ENCODE measurements around a stretch of chr12.

- PRO-cap = no peak
- RAMPAGE, long total RNA = no peak
Observed at GRCh38 chr12:1788000-1788406, 32.4 kb upstream of the LRTM2 start.

DNA sequence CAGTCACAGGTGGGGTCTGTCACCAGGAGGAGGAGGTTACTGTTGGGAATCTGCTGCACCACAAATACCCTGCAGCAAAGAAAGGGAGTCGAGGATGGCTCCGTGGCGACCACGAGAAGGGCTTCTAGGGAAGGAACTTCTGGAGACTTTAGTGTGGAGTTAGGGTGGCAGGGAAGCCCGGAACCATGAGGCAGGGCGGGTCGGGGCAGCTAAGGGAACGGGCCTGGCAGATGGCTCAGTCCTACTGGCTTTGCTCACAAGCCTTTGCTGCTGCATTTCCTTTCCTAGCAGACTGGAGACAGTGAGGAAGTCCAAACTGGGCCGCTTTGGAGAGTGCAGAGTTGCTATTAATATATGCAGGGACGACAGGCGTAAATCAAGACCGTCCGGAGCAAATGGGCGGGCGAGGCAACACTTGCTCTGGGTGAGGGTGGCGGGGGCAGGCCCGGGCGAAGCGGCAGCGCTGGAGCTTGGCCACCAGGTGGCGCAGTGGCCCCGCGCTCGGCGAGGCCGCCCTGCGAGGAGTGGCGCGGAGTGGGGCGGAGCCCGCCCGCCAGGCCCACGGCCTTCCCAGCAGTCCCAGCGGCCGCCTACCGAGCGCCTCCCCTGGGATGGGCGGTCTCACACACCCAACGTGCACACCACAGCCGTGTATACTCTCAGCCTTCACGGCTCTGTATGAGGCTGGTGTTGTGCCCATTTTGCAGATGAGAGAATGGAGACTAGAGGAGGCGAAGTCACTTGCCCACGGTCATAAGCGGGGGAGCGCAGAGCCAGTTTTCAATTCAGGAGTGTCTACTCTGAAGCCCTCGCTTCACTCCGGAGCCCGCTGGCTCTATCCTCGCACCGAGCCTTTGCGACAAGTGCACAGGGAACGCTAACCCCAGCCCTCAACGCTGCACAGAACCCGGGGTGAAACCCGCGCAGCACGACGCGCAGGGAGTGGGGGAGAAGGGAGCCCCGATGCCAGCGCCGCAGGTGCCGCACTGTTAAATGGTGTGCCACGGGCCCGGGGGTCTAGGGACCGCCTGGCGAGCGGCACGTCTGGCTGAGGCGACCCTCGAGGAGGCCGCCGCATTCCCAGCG is 24.3 kb upstream of the LRTM2 start:
- PRO-cap = no peak
- RAMPAGE, long total RNA = no peak

DNA sequence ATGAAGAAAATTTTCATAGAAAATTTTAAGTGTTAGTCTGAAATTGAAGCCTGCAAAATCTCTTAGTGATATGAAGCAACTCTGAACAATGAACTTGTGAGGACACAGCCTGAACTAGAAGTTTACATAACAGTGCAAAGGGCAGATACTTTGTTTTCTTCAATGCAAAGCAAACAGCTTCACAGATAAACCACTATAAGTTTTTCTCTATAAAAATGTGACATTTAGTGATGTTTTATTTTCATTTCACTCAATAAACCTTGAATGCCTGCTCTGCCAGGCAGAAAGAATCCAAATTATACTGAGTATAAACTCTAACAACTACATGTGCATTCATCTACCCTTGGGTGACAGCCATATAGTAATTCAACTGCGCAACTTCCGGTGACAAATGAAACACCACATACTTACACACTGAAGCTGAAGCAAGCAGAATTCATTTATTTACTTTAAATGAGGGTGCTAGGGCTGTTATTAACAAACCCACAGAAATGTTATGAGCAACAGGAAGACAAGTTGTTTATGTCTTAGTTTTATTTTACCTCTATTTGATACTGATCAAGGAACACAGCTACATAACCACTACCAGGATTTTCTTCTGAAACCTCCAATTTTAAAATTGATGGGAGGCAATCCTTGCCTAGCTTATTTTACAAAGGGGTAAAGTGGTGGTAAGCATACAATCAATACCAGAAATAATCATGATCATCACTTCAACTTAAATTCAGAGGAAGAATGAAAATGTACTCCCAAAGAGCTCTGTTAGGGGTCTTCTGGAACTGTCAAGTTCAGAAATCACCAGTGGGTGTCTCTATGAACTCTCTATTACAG is 10.2 kb downstream of the DCP1B start:
- PRO-cap = no peak
- RAMPAGE, long total RNA = no peak

- PRO-cap = no peak
- RAMPAGE, long total RNA = no peak
Observed at GRCh38 chr12:2017739-2018106, 13.5 kb upstream of the DCP1B start.

DNA sequence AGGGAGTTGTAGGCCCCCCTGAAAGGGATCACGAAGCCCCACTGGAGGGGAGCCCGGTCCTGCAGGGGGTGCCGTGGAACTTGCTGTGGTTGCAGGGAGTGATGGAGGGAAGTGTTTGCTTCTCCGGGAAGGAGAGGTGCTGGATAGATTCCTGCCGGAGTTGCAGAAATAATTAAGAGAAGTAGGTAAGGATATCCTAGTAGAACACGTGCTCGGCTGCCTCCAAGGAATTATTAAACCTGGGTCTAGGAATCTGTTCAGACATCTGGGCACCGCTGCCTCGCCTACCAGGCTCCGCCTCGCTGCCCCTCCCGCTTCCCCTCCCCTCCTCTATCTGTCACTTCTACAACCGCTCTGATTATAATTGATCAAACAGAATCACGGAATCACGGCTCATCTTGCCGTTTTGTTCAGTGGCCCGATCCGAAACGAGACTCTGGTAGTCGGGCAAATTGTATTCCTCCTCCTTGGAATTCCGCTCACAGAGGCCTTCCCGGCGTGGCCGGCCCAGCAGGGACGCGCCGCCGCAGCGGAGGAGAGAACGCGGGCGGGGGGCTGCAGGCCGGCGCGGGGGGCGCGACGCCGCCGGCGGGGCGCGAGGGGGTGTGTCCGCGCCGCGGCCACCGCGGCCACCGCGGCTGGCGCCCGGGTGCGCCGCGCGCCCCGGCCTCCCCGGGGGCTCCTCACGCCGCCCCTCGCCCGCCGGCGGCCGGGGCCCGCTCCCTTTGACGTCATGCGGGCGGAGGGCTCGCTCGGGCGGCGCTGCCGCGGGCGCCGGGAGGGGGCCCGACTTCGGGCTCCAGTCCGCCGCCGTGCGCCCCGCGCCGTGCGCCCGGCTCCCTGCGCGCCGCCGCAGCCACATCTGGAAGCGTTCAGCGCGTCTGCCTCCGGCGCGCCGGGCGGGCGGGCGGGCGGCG is 531 bp upstream of the CACNA1C start:
- PRO-cap = unidirectional peak, plus-strand start at position 482 of the sequence; bidirectional peak, plus-strand start at position 802 of the sequence, minus-strand start at position 727 of the sequence; bidirectional peak, plus-strand start outside the sequence, minus-strand start at position 883 of the sequence
- RAMPAGE, long total RNA = no peak

- PRO-cap = no peak
- RAMPAGE, long total RNA = no peak
Observed at GRCh38 chr12:2068959-2069636, 16.3 kb downstream of the CACNA1C start.

DNA sequence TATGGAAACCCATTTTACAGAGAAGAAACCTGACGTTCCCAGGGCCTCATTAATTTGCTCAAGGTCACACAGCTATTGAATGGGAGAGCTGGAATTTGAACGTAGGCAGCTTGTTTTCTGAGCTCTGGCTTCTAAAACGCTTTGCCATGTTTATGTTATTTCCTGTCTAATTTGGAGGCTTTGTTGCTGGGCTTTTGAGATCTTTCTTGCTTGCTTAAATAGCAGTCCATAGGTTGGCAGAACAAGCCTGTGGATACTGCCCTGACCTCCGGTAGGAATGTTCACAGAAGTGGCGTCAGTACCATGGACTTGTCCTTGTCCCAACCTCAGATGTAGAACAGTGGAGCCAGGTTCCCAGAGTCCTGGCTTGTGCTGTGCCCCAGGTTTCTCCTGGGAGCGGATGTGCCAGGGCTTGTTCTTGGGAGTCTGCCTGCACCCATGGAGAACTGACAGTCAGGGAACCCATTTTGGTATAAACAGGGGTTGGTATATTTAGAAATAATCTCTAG is 22.7 kb downstream of the CACNA1C start:
- PRO-cap = no peak
- RAMPAGE, long total RNA = no peak

- PRO-cap = no peak
- RAMPAGE, long total RNA = no peak
Observed at GRCh38 chr12:2084361-2085050, 31.7 kb downstream of the CACNA1C start.

- PRO-cap = no peak
- RAMPAGE, long total RNA = no peak
Observed at GRCh38 chr12:2267584-2268110, 214.9 kb downstream of the CACNA1C start.

DNA sequence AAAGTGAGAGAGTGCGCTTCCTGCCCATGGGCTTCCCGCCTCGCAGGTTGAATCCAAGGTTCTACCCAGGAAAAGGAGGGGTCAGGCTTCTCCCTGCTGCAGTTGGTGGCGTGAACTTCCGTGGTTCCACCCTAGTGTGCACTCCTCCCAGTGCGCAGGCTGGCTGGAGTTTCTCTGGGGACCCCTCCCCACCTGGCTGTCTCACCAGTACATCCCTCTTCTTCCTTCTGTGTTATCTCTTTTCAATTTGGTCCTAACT is 345.5 kb upstream of the FKBP4 start:
- PRO-cap = no peak
- RAMPAGE, long total RNA = no peak

- PRO-cap = no peak
- RAMPAGE, long total RNA = no peak
Observed at GRCh38 chr12:2858867-2859553, 2.2 kb upstream of the TEX52 start.

GRCh38 chr12:2963766-2964365 is 4.7 kb downstream of the TEAD4 start:
- PRO-cap = bidirectional peak, plus-strand start at chr12:2964137, minus-strand start at chr12:2963946
- RAMPAGE, long total RNA = no peak

- PRO-cap = unidirectional peak, plus-strand start at chr12:3084095
- RAMPAGE, long total RNA = no peak
Observed at GRCh38 chr12:3083257-3084239, 6.4 kb downstream of the TSPAN9 start.

GRCh38 chr12:3100139-3100692 is 23.0 kb downstream of the TSPAN9 start:
- PRO-cap = no peak
- RAMPAGE, long total RNA = no peak

- PRO-cap = no peak
- RAMPAGE, long total RNA = no peak
Observed at GRCh38 chr12:3119674-3120881, 42.9 kb downstream of the TSPAN9 start.

GRCh38 chr12:3122970-3123401 is 45.8 kb downstream of the TSPAN9 start:
- PRO-cap = no peak
- RAMPAGE, long total RNA = no peak

DNA sequence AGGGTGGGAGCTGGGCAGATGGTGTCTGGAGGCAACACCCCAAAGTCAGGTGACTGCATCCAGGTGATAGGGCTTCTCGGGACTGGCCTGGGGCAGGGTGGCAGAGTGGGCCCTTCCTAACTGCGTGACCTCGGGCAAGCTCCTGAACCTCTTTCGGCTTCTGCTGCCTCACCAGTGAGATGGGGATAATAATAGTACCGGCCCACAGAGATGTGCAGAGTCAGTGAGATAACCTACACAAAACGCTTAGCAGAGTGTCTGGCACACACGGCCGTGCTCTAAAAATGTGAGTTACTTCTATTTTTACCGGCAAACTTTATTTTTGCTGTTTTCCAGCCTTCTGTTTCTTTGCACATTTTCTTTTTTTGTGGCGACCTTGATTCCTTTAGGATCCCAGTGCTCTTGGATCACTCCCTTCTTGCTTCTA is 53.3 kb downstream of the TSPAN9 start:
- PRO-cap = no peak
- RAMPAGE, long total RNA = no peak

DNA sequence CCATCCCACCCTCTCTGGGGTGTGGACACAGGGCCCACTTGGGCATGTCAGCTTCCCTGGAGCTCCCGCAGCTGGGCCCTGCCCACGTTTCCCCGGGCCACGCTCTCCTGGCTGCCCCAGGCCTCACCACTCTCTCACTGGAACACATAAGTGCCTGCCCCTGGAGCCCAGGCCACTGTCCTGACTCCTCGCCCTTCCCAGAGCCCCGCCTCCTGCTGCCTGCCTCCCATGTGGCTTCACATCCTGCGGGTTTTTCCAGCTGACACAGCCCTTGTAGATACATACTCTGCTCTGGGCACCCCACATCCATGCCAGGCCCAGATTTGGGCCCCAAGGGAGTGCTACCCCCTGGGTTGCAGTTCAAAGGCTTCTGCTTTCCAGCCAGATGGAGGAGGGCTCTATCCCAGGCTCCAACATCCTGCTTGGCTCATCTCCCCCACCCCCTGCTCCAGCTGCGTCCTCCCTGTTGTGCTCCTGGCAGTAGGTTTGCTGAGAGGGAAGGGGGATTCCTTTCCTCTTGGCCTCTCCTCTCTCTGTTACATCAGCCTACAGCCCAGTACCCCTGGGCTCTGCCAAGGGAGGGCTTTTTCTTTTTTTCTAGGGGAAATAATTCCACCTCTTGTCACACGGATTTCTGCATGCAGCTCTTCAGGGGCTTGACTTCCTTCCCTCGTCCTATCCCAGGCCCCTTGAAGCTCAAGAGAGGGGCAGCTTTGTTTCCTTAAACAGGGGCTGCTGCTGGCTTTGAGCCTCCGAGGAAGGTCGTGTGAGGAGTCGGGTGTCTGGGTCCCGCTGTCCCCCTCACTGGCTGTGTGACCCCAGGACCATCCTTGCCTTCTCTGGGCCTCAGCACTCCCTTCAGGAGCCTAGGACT is 60.3 kb downstream of the TSPAN9 start:
- PRO-cap = bidirectional peak, plus-strand start at position 239 of the sequence, minus-strand start at position 156 of the sequence; bidirectional peak, plus-strand start at position 521 of the sequence, minus-strand start at position 488 of the sequence; unidirectional peak, minus-strand start at position 768 of the sequence
- RAMPAGE, long total RNA = no peak

- PRO-cap = no peak
- RAMPAGE, long total RNA = no peak
Observed at GRCh38 chr12:3213658-3213903, 136.4 kb downstream of the TSPAN9 start.

- PRO-cap = no peak
- RAMPAGE, long total RNA = no peak
Observed at GRCh38 chr12:3216151-3216409, 138.9 kb downstream of the TSPAN9 start.

All from GM23338 (cell line).